Ileum (tissue), 1 donor: ENCODE data around the genes ALX1, MGAT4C, C12orf29 and CEP290.

- PRO-cap = no peak
Observed at GRCh38 chr12:80878353-80878750, 59.4 kb downstream of the LIN7A start.

- PRO-cap = no peak
Observed at GRCh38 chr12:80922837-80923377, 14.8 kb downstream of the LIN7A start.

- PRO-cap = no peak
Observed at GRCh38 chr12:81078569-81079435, 923 bp downstream of the ACSS3 start.

- PRO-cap = no peak
Observed at GRCh38 chr12:81297534-81298063, 219.7 kb downstream of the ACSS3 start.

GRCh38 chr12:82468417-82468974, 110.2 kb downstream of the METTL25 start:
- PRO-cap = no peak

DNA sequence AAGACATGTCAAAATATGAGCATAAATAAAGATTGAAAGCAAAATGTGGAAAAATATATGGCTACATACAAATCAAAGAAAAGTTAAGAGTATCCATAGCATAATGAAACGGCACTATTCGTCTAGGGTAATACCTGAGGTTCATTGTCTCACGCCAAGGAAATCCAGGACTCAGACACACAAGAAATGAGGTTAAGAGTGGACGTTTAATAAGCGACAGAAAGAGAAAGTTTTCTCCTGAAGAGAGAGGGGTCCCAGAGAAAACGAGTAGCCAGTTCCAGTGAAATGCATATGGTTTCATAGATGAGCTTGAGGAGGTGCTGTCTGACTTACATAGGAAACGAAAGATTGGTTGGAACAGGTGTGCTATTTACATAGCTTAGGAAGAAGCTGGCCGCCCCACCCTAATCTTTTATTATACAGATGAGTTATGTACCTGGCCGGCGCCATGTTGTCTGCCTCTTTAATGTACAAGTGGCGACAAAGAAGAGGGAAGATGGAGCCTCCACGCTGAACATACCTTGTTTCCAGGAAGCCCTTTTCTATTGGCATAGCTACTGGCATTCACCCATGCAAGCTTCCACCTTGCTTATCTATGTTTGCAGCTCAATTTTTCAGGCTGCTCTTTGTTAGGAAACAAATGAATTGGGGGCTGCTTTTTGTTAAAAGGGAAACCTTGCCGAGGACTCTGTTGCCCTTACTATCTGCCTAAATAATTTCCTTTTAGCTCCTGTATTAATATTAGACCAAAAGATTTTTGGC, 222.9 kb downstream of the SLC6A15 start:
- PRO-cap = no peak

GRCh38 chr12:85055501-85055980, 19.4 kb downstream of the LRRIQ1 start:
- PRO-cap = no peak

DNA sequence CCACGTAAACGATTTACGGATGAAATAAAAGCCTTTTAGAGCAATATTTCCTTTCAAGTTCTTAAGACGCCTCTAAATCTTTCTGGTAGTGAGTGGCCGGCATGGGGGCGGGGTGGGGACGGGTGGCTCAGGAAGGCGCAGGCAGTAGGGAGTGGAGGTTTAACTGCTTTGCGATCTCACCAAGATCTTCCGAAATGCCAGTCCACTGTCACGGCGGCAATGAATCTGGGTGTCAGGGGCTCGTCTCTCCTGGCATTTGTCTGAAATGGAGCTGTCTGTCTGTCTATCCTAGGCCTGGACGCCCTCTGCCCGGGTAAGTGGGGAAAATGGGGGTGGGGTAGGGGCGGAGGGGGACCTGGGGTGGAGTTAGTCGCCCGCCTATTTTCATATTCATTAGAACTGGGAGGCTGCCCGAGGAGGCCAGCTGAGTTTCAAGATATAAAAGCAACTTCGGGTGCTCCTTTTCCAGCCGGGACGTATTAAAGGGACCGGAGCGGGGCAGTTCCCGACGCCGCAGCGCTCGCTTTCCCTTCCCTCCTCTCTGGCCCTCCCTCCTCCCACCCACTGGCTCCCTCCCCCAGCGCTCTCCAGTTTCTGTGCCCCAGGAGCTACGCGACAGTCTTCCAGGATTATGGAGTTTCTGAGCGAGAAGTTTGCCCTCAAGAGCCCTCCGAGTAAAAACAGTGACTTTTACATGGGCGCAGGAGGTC, at the start of gene ALX1:
TSS of gene ALX1 (plus strand) at position 590 of the 710 bp plus-strand sequence.
- PRO-cap = no peak

- PRO-cap = no peak
Observed at GRCh38 chr12:86256187-86256739, at the start of gene MGAT4C. Gene MGAT4C (minus strand): TSS chr12:86256391.

DNA sequence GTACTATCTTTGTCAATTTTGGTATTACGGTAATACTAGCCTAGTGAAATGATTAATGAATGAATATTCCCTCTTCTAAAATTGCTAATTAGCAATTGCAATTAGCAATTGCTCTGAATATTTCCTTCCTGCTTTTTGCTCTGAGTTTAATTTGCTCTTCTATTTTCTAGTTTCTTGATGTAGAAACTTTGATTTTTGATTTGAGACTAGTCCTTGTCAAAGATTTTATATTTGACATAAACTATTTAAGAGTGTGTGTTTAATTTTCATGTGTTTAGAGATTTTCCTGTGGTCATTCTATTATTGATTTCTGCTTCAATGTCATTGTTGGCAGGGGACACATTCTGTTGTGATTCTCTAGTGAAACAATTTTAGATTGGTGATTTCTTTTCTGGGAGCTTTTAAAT, 554.6 kb upstream of the MGAT4C start:
- PRO-cap = unidirectional peak, plus-strand start at position 281 of the sequence

- PRO-cap = no peak
Observed at GRCh38 chr12:87661880-87662339, 367.3 kb downstream of the C12orf50 start.

- PRO-cap = unidirectional peak, plus-strand start at chr12:88035536
Observed at GRCh38 chr12:88034987-88035880, at the start of gene C12orf29. Gene C12orf29 (plus strand): TSS chr12:88035536.

GRCh38 chr12:88036251-88037159, 1.2 kb downstream of the C12orf29 start:
- PRO-cap = no peak

DNA sequence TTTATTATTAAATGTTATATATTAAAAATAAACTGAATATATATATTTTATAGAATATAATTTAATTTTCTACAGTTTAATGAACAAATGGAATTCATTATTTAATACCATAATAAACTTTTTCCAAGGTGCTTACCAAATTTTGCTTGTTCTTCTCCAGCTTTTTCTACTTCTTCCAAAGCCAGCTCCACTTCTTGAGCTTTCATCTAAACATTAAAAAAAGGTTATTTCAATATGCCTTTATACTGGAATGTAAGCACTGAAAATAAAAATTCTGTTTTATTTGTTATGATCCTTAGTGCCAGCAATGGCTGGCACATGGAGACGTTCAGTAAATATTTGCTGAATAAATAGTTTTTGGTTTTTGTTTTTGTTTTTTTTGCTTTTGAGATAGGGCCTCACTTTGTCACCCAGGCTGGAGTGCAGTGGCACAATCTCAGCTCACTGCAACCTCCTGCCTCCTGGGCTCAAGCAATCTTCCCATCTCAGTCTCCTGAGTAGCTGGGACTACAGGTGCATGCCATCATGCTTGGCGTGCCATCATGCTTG, 2.5 kb downstream of the CEP290 start:
- PRO-cap = no peak

DNA sequence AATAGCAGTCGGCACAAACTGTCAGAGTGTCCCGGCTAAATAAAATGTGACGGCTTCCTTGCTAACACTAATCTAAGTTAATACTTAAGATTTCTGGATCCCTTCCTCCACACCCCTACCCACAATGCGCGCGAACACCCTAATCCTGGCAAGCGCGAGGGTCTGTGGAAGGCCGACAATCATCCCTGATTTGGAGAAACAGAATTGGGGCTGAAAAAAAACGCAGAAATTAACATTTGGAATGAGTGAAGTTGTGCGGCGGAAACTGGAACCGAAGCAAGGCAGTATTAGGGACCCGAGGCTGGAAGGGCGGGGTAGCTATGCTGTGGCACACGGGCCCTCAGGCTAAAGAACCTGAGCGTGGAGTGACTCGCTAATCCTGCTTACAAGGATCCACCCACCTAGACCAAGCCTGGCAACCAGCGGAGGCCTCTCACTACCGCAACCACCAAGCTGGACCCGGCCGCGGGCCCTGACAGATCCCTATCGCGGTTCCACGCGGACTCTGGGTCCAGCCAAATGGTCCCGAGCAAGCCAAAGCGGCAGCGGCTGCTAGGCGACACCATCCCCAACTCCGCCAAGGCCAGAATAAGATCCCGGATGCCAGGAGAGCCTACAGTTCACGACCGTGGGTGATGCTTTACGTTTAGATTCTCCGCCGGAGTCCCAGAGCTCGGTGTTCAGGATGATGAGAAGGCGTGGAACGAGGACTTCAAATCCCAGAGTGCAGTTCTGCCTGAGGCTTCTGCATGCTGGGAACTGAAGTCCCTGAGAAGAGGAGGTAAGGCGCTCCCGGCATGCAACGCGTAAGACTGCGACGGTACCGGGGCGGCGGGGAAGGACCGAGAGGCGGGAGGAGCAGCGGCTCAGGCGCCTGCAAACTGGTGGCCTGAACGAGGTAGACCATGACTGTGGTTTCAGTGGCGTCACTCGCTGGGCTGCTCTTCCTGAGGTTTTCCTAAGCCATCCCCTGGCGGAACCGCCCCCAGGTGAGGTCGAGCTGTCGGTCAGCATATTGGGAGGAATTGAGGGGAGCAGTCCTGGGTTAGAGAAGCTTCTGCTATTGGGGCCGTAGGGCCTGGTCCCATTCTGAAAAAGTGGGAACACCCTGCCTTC, at the start of gene CEP290:
TSS of gene CEP290 (minus strand) at position 590 of the 1,116 bp plus-strand sequence.
- PRO-cap = bidirectional peak, plus-strand start at position 825 of the sequence, minus-strand start at position 576 of the sequence

- PRO-cap = unidirectional peak, plus-strand start at chr12:89353301; bidirectional peak, plus-strand start at chr12:89353732, minus-strand start at chr12:89353675
Observed at GRCh38 chr12:89352833-89353893, 862 bp upstream of the DUSP6 start.

DNA sequence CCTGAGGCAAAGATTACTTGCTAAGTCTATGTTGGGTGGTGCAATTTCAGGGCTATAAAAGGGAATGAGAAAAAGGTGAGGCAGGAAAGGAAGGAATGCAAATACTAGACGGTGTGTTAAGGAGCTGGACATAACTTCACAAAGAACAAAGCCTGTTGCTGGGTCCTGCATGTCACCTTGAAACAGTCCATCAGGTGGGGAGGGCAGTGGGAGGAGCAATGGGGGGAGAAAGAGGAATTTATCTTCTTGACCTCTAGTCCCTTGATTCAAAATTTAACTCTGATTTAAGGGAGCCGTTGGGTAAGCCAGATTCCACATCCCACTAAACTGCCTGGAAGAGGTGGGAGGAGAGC, 16.1 kb upstream of the DUSP6 start:
- PRO-cap = no peak

GRCh38 chr12:89379517-89379855, 27.2 kb upstream of the DUSP6 start:
- PRO-cap = no peak

- PRO-cap = bidirectional peak, plus-strand start at chr12:89390266, minus-strand start at chr12:89390207
Observed at GRCh38 chr12:89390139-89390567, 37.9 kb upstream of the DUSP6 start.

GRCh38 chr12:89752346-89752660, 43.7 kb upstream of the ATP2B1 start:
- PRO-cap = no peak